AG04450 (cell line): ENCODE measurements around a stretch of chr2.

GRCh38 chr2:191683033-191683988 is 5.4 kb downstream of the NABP1 start:
- CAGE, long polyA plus RNA, result no peak
- RRBS, result no CpG with 5 or more reads among the region's 6 CpGs

DNA sequence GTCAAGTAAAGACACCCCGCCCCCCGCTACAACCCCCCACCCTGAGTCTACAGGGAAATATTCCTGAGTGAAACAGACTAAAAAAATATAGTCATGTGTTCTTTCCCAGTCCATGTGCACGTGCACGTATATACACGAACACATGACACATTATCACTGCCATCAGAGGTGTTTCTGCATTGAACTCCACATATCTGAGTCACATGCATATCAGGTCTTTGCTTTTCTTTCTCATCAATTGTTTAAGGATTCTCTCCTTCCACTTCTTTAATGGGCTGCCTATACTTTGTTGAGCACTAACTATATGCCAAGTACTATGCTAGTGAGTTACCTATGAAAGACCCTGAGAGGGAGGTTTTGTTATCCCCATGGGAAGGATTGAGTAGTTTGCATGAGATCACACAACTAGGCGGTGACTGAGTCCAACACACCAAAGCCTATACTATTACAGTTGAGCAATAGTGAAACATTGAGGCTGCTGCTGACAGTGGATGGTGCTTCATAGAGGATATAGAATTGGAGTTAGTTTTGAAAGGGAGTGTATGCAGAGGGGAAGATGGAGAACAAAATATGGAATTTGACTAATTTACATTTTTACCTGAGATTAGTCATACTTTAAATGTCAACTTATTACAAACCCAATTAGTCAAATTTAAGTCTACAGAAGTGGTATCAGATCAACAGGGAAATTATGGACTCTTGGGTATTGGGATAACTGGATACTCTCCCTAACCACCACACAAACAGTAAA is 15.8 kb downstream of the NABP1 start:
- CAGE, long polyA plus RNA, result no peak
- RRBS, result no CpG with 5 or more reads among the region's 6 CpGs

DNA sequence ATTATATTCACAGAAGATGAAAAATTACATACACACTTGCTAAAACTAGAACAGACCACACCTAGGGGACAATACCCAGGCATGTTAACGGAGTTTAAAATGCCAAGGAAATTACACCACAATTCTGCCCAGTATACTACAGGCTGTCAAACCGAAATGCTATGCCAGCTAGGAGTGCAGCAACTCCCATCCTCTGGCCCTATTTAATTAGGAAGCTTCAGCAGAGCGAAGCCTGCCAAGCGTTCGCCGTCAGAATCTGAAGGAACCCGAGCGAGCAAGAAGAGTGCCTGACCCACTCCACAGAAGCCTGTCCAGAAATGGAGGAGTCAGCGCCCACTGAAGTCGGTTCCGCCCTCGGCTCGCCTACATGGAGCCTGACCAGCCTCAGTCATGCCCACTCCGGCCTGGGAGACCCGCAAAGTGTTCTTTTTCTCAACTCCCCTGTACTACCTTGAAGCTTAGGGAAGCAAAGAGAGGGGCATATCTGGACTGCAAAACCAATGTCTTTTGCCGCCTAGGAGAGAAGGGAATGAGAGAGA is 1.5 kb downstream of the TMEFF2 start:
- CAGE, long polyA plus RNA, result no peak
- RRBS, result no CpG with 5 or more reads among the region's 16 CpGs

- CAGE, long polyA plus RNA, result no peak
- RRBS, result no CpG with 5 or more reads among the region's 1 CpG
Observed at GRCh38 chr2:192222922-192223322, 28.2 kb upstream of the TMEFF2 start.

GRCh38 chr2:193170630-193171376 is 976.1 kb upstream of the TMEFF2 start:
- CAGE, long polyA plus RNA, result no peak
- RRBS, result no CpG with 5 or more reads among the region's 32 CpGs

DNA sequence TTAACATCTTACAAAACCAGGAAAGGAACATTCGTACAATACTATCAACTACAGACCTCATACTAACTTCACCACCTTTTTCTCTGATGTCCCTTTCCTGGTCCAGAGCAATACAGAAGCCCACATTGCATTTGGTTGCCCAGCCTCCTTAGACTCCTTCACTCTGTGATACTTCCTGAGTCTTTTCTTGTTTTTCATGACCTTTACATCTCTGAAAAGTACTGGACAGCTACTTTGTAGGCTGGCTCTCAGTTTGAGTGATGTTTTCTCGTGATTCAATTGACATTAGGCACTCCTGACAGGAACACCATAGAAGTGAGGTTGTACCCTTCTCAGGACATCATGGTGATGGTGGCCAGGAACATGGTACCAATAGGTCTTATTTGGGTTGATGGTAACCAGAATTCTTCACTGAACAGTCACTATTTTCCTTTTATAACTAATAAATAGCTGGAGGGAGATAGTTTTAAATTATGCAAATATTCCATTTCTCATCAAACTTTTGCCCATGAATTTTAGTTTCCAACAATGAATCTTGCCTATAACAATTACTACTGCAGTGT is 185.8 kb upstream of the SLC39A10 start:
- CAGE, long polyA plus RNA, result no peak
- RRBS, result no CpG with 5 or more reads among the region's 2 CpGs

DNA sequence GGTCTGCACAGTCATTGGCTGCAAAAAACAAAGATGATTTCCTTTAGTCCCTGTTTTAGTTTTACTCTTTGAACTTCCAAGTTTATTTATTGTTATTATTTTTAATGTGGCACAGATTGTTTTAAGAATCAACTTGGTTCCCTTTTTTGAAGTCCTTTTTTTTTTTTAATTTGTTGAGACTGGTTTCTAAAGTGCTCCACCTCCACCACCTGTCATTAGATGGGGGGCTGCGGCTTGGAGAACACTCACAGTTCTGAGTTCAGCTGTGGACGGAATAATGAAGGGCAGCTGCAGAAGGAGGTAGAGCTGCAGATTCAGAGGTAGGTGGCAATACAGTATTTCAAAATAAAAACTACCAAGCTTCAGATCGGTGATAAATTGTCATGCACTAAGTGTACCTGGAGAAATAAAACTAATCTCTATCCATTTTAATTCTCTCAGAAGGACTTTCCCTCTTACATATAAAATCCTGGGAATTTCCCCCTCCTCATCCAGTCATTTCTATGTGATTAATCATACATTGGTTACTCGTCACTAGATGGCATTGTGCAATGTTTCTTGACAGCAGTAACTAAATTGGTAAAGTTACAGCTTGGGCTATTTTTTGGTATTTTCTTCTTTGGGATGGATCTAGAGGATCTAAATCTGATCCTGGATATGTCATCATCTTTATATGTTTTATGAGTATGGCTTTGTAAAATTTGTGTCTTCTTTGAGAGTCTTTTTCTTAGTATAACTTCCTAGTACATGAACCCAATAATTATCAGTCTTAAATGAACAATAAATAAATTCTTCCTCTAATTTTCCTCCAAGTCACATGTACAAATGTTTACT is 81.0 kb upstream of the SLC39A10 start:
- CAGE, long polyA plus RNA, result no peak
- RRBS, result no CpG with 5 or more reads among the region's 4 CpGs

DNA sequence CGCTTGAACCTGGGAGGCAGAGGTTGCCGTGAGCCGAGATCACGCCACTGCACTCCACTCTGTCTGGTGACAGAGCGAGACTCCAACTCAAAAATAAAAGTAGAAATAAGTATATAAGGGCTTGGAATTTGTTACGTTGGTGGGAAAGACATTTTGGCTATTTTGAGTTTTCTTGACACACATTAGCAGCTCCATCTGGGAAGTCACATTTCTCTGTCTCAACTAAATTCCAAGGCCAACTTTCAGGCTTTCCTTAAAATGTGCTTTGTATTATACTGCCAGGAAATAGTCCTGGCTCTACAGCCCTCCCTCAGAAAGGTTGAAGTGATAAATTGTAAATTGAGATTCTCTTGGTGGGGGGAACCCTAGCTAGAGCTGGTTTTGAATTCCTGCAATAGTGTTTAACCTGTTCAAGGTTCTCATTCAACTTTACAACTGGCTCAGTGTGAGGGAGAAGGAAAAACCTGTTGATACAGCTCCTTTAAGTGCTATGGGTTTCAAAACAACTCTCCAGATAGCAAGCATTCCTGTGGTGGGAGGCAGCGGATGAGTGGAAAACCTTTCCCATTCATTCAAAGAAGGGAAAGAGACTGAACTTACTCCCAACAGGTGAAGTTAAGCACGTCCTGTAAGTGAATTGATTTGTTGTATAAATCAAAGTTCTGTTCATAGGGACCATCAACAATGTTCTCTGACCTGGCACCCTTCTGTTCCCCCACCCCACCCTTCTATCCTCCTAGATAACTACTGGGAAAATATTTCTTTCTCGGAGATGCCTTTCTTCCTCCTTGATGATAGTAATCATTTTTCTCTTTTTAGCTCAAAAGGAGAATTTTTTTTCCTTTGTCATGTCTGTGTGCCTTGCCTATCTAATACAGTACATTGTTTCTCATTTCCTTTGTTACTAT is 44.3 kb upstream of the SLC39A10 start:
- CAGE, long polyA plus RNA, result start-site peak on the plus strand centred at position 539 of the sequence, 109 bp wide, 89 and 57 reads in 2 replicates
- RRBS, result no CpG with 5 or more reads among the region's 9 CpGs

- CAGE, long polyA plus RNA, result no peak
- RRBS, result no CpG with 5 or more reads among the region's 5 CpGs
Observed at GRCh38 chr2:195613764-195614458, 43.1 kb upstream of the SLC39A10 start.

GRCh38 chr2:196148096-196148494 is 23.3 kb downstream of the STK17B start:
- CAGE, long polyA plus RNA, result no peak
- RRBS, result no CpG with 5 or more reads among the region's 3 CpGs

- CAGE, long polyA plus RNA, result no peak
- RRBS, result no CpG with 5 or more reads among the region's 3 CpGs
Observed at GRCh38 chr2:196165360-196165682, 6.1 kb downstream of the STK17B start.

DNA sequence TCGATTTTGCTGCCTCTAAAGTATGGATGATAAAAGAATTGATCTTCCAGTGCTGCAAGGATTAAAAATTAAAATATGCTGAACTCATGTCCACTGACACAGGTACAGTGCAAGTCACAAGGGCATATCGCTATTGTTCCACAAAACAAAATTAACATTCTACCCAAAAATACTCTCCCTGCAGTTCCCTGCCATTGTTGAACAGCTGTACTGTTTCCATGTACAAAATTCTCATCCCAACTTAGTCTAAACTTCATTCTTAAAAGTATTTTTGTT is 5.8 kb downstream of the STK17B start:
- CAGE, long polyA plus RNA, result no peak
- RRBS, result no CpG with 5 or more reads among the region's 2 CpGs

DNA sequence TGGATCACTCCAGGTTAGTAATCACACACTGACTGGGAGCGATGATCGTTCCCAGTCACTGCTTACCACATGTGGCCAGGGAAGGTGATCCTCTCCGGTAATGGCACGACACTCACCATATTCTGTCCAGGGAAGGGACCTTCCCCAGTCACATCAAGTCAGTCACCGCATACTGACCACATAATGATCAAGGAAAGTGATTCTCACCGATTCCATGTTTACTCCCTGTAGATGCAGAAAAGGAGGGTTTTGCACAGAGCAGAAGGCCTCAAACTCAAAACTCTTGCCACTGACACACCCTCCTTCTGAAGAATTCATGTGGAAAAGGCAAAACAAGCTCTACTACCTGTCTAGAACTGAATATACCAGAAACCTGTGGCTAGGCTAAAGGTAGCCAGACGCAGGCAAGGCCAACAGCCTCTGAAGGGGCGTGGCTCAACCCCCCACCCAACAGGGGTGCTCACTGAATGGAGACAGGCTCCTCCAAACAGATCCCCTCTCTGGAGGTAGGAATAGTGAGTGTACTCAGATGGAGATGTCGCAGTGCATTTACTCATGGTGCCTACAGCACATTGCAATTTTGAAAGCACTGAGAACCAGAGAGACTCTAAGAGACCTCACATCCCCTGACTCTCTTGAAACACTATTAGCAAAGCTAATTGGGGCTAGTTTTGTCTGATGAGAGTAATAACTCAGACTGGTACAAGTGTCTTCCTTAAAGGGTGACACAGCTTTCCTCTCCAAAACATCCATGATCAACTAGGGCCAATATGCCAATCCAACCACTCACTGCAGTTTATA is 3.0 kb upstream of the STK17B start:
- CAGE, long polyA plus RNA, result no peak
- RRBS, result no CpG with 5 or more reads among the region's 9 CpGs

- CAGE, long polyA plus RNA, result no peak
- RRBS, result no CpG with 5 or more reads among the region's 10 CpGs
Observed at GRCh38 chr2:196260574-196261250, 89.3 kb upstream of the STK17B start.

GRCh38 chr2:196330839-196331590 is 159.6 kb upstream of the STK17B start:
- CAGE, long polyA plus RNA, result no peak
- RRBS, result no CpG with 5 or more reads among the region's 7 CpGs

- CAGE, long polyA plus RNA, result no peak
- RRBS, result no CpG with 5 or more reads among the region's 2 CpGs
Observed at GRCh38 chr2:196801635-196802234, 2.3 kb upstream of the GTF3C3 start.

- CAGE, long polyA plus RNA, result no peak
- RRBS, result no CpG with 5 or more reads among the region's 8 CpGs
Observed at GRCh38 chr2:197108780-197109497, 182.4 kb upstream of the PGAP1 start.

DNA sequence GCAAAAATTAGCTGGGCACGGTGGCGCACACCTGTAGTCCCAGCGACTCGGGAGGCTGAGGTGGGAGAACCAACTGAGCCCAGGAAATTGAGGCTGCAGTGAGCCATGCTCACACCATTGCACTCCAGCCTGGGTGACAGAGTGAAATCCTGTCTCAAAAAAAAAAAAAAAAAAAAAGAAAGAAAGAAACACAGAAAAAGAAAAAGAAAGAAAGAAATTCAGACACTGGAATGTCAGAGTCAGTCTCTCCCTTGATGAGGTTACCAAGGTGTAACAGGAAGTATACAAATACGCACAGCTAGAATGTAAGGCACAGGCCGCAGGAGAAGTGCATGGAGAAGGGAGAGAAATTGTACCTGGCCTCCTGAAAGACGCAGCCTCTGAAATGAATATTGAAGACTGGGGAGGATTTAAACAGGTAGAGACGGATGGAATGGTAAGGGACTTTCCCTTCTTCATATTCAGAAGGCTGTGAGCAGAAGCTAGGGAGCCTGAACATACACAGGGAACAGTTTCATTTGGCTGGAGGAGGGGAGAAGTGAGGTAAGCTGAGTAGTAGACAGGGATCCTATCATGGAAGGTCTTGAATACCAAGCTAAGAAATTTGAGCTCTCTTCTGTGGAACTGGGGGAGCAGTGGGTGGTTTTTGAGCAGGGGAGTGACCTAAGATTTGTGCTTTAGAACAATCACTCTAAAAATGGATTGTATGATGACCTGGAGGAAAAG is 112.8 kb downstream of the ANKRD44 start:
- CAGE, long polyA plus RNA, result no peak
- RRBS, result no CpG with 5 or more reads among the region's 8 CpGs

DNA sequence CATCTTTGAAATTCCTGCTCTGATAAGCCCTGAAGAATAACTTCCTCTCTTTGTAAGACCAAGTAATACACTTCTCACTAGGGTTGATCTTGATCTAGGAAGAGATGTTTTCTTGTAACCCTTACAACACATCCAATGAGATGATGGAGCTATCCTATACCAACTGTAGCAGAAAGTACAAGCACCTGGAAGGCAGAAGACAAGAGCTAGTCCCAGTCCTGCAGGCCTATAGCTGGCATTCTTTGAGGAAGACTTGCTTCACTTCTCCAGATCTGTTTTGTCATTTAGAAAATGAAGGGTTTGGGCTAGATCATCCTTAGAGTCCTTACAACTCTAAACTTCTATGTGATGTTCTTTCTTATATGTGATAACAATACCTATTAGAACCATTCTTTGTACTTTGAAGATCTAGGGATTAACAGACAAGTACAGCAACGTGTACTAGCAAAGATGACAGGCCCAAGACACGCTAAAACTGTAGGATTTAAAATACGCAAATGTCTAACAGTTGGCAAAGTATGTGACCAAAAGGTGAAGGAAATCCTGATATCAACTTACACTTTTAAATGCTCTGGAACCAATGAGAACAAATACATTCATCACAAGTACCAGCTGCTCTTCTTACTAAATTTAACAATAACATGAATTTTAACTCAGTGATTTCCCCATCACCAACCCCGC is 1.7 kb downstream of the ANKRD44 start:
- CAGE, long polyA plus RNA, result no peak
- RRBS, result no CpG with 5 or more reads among the region's 4 CpGs

GRCh38 chr2:197309388-197309609 is 1.3 kb downstream of the ANKRD44 start:
- CAGE, long polyA plus RNA, result no peak
- RRBS, result no CpG with 5 or more reads among the region's 2 CpGs